Cardiac muscle cell (in vitro differentiated cells and primary cell): ENCODE results near the genes CLDN15 and COL26A1.

- RAMPAGE, long total RNA, result no peak
- RRBS, result under 1% methylated on average over 6 of the region's 38 CpGs
Measured at GRCh38 chr7:100890098-100890682, 675 bp upstream of the UFSP1 start.

GRCh38 chr7:100929504-100929939, 19.8 kb upstream of the MUC3A start:
- RAMPAGE, long total RNA, result no peak
- RRBS, result no CpG with 5 or more reads among the region's 2 CpGs

GRCh38 chr7:101117270-101117833, 9.6 kb upstream of the SERPINE1 start:
- RAMPAGE, long total RNA, result no peak
- RRBS, result no CpG with 5 or more reads among the region's 7 CpGs

GRCh38 chr7:101127448-101127951, 596 bp downstream of the SERPINE1 start:
- RAMPAGE, long total RNA, result no peak
- RRBS, result no CpG with 5 or more reads among the region's 3 CpGs

GRCh38 chr7:101130187-101130842, 3.4 kb downstream of the SERPINE1 start:
- RAMPAGE, long total RNA, result no peak
- RRBS, result no CpG with 5 or more reads among the region's 12 CpGs

DNA sequence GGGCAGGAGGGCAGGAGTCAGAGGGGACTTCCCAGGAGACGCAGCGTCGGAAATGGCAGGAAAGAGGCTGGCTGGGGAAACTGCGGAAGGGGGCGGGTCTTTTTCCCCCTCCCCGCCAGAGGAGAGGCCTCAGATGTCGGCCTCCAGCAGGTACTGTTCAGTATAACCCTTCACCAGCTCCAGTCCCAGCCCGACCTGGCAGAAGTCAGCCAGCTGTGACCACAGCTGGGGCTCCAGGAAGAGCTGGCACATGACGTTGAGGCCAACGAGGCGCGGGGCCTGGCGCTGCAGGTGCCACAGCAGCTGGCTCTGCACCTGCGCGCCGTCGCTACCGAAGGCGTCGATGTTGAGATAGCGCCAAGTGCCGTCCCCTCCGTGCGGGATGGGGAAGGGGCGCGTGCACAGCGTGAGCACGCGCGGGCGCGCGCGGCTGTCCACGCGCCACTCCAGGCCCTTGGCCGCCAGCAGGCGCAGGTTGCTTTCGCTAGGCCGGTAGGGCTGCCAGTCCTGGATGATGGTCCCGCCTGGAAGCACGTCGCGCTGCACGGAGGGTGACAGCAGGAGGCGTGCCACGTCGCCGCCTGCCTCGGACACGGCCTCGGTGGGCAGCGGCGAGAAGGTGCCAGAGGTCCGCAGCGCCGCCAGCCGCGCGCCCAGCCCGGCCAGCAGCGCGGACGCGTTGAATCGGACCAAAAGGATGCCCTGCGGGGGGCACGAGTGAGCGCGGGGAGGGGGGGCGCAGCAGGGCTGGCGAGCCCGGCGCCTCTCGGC, 6.8 kb upstream of the VGF start:
- RAMPAGE, long total RNA, result no peak
- RRBS, result 2% methylated on average over 12 of the region's 75 CpGs

GRCh38 chr7:101173909-101174677, 6.0 kb downstream of the NAT16 start:
- RAMPAGE, long total RNA, result no peak
- RRBS, result 5% methylated on average over 13 of the region's 38 CpGs

DNA sequence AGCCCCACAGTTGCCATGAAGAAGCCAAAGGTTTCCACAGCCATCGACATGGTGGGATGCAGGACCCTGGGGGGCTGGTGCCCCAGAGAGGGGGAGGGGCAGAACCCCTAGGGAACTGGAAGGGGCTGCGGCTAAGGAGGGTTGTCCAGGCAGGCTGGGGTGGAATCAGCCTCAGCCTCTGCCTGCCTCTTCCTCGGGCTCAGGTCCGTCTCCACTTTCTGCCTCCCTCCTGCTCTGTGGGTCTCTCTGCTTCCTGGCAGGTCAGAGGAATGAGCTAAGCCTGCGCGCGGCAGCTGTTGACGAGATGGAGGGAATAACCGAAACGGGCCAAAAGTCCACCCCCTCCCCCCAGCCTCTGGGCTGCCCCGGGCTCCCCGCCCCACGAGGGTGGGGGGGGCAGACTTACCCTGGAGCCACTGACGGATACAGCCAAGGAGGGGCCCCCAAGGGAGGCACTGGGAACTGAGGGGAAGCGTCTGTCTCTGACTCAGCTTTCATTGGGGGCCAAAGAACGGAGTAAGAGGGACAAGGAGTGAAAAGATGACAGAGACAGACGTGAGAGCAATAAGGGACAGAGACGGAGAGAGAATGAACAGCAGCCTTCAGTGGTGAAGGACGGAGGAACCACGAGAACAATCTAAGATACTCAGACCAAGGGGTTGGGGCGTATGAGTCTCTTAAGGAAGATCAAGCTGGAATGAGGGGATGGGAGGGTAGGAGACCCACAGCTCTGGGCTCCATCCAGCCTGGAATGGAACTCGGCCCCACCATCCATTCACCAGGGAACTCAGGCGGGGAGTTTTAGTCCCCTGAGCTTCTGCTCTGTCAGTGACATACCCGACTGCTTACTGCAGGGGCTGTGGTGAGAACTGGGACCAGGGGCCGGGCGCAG, at the start of gene CLDN15:
CLDN15 (minus strand) TSS at position 271 of the 892 bp plus-strand sequence.
- RAMPAGE, long total RNA, result no peak
- RRBS, result no CpG with 5 or more reads among the region's 26 CpGs

DNA sequence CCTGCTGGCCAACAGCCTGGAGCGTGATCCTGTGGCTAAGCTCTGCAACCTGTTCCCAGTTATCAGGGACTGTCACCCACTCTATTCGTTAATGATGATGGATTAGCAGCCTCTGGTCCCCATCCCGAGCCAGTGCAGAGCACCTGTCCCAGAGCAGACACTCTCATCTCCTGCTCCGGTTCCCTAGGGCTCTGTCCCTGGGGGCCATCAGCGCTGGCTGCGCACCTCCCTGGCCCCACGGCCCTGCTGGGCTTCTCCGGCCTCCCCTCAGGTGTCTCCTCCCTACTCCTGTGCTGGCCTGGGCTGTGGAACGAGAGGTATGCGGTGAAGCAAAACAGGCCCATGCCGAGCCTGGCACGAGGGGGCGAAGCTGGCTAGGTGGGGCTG, 1.1 kb upstream of the CLDN15 start:
- RAMPAGE, long total RNA, result no peak
- RRBS, result 53% methylated on average over 3 of the region's 13 CpGs

- RAMPAGE, long total RNA, result no peak
- RRBS, result 2% methylated on average over 42 of the region's 75 CpGs
Measured at GRCh38 chr7:101362626-101363342, at the start of gene COL26A1. Gene COL26A1 (plus strand): TSS chr7:101362875.

- RAMPAGE, long total RNA, result no peak
- RRBS, result 91% methylated on average over 5 of the region's 14 CpGs
Measured at GRCh38 chr7:101701126-101701837, 72.2 kb upstream of the MYL10 start.

DNA sequence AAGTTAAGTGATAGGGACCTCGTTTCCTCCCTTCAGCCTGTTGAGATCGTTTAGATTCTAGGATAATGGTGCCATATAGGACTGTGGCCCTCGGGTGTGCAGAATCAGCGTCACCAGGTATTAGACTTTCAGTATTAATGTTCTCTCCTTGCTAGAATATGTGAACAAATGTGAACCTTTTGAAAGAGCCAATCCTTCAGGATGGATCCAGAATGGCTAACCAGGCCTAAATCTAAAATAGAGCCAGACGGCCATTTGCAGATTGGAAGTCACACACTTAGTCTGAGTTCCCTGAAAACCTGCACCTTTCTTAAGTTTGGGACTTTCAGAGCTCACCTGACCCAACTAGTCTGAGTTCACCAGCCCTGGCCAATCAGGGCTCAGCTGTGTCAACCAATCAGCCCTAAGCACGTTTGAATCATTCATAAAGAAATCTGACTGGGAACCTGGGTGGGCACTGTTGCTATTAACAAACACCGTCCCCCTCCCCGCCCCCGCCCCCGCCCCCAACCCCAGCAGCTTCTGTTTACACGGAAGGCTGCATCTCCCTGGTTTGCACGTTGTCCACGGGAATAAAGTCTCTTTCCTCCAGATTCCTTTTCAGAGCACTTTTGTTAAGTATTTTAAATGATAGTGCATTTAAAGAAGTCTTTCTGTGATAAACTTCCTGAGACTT, 26.4 kb downstream of the CUX1 start:
- RAMPAGE, long total RNA, result no peak
- RRBS, result no CpG with 5 or more reads among the region's 13 CpGs

DNA sequence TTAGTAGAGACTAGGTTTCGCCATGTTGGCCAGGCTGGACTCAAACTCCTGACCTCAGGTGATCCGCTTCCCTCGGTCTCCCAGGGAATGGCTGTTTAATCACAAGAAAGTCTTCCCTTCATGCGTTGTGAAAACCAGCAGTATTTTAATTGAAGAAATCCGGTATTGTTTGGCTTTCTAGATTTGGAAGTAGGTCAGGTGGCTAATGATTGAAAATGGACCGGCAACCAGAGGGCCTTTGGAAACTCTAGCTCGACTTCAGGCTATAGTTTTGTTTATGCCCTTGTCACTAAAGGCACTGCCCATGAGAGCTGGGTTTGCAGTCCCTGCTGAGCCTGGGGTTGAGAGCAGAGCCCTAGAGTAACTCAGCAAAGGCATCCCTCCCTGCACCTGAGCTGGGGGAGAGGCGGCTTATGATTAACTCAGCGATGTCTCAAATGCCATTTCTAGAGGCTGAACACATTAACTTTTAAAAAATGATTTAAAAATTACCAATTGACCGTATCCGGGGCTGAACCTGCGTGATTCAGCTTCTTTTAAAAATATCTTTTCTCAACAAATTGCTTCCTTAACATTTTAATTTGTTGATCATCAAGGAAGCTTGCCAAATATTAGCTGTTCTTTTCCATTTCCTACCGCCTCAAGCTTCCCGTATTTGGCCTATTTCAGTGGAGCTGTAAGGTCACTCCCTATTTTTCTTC, 41.6 kb downstream of the CUX1 start:
- RAMPAGE, long total RNA, result no peak
- RRBS, result 81% methylated on average over 1 of the region's 14 CpGs

- RAMPAGE, long total RNA, result no peak
- RRBS, result 38% methylated on average over 4 of the region's 30 CpGs
Measured at GRCh38 chr7:101912901-101913657, 95.7 kb downstream of the CUX1 start.

DNA sequence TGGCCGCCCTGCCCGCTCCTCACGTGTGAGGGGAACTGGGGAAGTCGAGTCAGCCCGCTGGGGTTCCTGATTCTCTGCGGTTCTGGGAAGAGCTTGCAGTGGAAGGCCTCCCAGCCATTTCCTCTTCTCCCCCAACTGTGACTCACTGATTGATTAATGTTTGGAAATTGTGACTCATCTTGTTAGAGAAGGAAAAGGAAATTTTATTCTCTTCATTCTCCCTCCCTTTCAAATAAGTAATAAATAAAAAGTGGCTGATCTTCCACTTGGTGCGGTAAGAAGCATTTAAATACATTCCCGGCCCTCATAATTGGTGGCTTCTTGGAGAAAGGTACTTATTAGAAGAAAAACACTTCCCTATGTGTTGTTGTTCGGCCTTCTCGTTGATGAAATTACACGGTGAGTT, 135.6 kb downstream of the CUX1 start:
- RAMPAGE, long total RNA, result no peak
- RRBS, result no CpG with 5 or more reads among the region's 11 CpGs

DNA sequence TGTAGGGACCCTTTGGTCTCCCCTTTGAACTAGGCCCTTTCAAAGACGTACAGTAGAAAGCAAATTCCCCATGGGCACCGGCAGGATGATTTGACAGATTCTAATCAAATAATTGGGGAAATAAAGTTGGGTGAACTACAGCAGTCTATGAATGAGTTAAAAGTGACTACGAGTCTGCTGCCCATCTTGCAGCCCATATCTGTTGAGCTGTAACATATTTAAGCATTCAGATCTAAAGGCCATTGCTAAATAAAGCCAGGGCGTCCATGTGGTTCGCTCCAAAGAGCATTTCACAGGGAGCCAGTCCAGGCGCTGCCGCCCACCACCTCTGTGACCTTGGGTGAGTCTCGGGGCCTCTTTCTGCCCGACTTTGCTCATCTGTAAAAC, 223.0 kb downstream of the CUX1 start:
- RAMPAGE, long total RNA, result no peak
- RRBS, result 95% methylated on average over 2 of the region's 9 CpGs

- RAMPAGE, long total RNA, result no peak
- RRBS, result no CpG with 5 or more reads among the region's 12 CpGs
Measured at GRCh38 chr7:102152638-102153210, 133.9 kb upstream of the SH2B2 start.

DNA sequence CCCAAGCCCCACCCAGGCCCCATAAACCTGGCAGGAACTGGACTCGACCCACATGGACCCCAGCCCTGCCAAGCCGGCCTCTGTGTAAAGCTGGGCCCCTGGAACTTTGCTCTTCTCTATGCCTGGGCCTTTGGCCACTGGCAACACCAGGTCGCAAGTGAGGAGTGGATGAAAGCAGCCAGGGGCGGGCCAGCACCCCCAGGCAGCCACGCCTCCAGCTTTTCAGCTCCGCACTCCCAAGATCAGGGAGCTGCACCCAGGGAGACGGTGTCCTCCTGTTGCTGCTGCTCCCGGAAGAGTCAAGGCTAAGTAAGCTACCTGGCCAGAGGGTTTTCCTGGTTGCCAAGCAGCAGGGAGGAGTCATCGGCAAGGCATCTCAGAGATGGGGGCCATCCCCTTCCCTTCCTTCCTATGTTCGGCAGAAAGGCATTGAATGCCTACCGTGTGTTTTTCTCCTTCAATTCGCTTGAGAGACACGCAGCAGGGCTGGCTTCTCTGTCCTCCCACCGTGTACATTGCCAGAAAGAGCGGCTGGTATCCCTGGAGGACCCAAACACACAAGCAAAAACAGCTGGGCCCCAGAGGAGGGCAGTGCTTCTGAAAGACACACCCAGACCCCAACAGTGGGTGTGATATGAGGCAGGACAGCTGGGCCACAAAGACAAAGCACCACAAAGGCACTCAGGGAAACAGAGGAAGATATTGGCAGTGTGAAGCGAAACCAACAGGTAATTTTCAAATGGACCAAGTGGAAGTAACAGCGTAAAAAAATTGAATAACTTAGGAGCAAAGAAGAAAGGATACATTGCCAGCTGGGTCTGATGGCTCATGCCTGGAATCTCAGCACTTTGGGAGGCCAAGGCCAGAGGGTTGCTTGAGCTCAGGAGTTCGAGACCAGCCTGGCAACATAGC, 133.2 kb upstream of the SH2B2 start:
- RAMPAGE, long total RNA, result no peak
- RRBS, result no CpG with 5 or more reads among the region's 18 CpGs

GRCh38 chr7:102253795-102254500, 32.7 kb upstream of the SH2B2 start:
- RAMPAGE, long total RNA, result no peak
- RRBS, result no CpG with 5 or more reads among the region's 20 CpGs

GRCh38 chr7:102254501-102255157, 32.0 kb upstream of the SH2B2 start:
- RAMPAGE, long total RNA, result no peak
- RRBS, result no CpG with 5 or more reads among the region's 14 CpGs